Mesenchymal stem cell of Wharton's jelly (primary cell): Measurements from ENCODE around the gene WFDC2.

- CAGE, long polyA plus RNA, result no peak
Observed at GRCh38 chr20:44953128-44953738, 7.0 kb downstream of the TOMM34 start.

- CAGE, long polyA plus RNA, result no peak
Observed at GRCh38 chr20:45056349-45057292, 44.3 kb downstream of the KCNS1 start.

DNA sequence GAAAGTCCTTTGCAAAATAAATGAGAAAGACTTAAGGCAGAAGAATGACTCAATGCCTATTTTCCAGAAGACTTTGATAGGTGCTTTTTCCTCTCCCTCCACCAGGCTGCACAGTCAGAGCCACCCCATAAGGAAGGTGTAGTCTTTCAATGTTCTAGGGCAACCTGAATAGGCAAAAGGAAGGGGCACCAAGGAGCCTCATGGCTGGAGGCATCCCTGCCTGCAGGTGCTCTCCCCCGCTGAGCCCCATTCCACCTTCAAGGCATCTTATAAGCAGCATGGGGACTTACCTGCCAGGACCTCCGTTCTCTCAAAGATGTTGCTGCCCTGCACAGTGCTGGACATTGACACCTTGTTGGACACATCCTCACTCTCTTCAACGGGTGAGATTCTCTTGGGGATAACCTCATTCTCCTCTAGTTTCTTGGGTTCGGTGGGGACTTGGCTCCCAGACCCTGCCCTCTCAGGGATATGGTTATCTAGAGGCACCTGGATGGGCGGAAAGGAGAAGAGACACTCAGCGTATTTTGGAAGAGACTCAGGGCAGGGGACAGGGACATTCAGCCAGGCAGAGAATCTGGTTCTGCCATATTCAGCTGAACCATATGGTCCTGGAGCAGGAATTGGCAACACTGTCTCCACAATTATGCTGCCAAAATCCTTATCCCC is 18.0 kb downstream of the SDC4 start:
- CAGE, long polyA plus RNA, result no peak

GRCh38 chr20:45344127-45344614 is 4.1 kb downstream of the SDC4 start:
- CAGE, long polyA plus RNA, result no peak

GRCh38 chr20:45346035-45346727 is 2.0 kb downstream of the SDC4 start:
- CAGE, long polyA plus RNA, result no peak

DNA sequence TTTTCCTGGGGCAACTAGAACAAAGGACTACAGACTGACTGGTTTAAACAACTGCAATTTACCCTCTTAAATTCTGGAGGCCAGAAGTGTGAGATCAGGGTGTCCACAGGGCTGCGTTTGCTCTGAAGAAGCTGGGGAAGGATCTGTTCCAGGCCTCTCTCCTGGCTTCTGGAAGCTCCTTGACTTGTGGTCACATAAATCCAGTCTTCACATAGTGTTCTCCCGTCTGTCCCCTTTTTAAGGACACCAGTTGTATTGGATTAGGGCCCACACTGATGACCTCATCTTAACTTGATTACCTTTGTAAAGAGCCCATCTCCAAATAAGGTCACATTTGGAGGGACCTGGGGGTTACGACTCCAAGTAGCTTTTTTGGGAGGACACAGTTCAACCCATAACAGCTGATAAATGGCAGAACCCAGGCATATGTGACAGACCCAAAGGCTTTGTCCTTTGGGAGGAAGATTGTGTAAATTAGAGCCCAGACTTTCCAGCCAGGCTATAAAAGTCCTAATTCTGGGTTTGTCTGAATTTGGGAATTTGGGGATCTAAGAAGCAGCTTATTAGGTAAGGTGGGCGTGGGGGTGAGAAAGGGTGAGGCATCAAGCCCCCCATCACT is 20.0 kb upstream of the WFDC2 start:
- CAGE, long polyA plus RNA, result no peak

GRCh38 chr20:45469215-45470074 is at the start of gene WFDC2:
TSS of gene WFDC2 (plus strand) at chr20:45469753.
- CAGE, long polyA plus RNA, result no peak

DNA sequence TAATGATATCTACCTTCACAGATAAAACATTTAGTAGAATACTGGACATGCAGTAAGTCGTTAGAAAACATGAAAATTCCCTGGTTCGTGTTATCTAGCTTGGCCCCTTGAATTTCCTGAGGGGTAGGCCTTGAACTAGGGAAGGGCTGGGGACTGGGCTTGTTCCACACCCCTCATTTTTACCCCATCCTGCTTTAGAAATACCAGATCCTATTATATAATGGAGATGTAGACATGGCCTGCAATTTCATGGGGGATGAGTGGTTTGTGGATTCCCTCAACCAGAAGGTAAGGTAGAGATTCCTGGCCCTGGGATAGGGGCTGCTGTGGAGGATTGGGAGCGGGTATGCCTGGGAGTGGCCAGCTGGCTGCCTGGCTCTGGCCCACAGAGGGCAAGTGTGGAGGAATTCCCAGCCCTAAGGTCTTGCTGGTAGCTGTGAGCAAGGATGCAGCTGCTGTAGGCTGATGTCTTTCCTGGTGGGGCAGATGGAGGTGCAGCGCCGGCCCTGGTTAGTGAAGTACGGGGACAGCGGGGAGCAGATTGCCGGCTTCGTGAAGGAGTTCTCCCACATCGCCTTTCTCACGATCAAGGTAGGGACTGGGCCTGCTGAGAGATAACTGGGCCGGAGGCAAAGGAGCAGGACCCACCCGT is 6.5 kb downstream of the CTSA start:
- CAGE, long polyA plus RNA, result no peak

DNA sequence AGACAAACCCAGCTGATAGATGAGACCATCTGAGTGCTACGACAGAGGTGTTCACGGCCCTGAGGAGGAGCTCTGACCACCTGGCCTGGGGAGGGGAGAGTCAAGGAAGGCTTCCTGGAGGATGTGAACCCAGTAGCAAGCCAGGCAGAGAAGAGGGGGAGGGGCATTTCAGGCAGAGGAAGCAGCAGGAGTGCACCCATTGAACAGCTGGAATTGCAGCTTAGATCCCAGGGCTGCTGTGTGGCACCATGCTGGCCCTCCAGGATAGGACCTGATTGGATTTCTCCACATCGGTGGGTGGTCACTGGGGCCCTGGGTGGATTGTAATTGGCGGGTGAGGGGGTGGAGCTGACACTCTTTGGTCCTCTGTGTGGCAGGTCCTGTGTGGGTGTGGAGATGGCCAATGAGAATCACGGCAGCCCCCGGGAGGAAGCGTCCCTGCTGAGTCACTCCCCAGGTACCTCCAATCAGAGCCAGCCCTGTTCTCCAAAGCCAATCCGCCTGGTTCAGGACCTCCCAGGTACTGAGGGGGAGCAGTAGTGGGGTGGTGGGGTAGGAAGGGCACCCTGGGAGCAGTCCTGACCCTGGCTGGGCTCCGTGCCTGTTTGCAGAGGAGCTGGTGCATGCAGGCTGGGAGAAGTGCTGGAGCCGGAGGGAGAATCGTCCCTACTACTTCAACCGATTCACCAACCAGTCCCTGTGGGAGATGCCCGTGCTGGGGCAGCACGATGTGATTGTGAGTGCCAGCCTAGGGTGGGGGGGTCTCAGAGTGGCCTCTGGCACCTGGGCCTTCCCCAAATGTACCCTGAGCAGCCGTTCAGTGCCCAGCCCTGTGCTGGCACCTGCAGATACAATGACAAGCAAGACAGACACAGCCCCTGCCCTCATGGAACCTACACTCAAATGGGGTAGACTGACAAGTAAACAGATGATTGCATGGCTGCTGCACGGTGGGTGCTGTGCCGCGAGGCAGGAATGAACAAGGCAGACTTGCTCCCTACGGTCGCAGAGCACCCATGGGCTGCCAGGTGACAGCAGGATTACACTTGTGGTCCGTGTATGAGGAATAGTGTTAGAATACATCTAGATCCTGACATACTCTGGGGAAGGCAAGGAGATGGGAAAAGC is 4.5 kb downstream of the PCIF1 start:
- CAGE, long polyA plus RNA, result no peak

GRCh38 chr20:45952914-45953271 is 18.4 kb downstream of the PCIF1 start:
- CAGE, long polyA plus RNA, result no peak

DNA sequence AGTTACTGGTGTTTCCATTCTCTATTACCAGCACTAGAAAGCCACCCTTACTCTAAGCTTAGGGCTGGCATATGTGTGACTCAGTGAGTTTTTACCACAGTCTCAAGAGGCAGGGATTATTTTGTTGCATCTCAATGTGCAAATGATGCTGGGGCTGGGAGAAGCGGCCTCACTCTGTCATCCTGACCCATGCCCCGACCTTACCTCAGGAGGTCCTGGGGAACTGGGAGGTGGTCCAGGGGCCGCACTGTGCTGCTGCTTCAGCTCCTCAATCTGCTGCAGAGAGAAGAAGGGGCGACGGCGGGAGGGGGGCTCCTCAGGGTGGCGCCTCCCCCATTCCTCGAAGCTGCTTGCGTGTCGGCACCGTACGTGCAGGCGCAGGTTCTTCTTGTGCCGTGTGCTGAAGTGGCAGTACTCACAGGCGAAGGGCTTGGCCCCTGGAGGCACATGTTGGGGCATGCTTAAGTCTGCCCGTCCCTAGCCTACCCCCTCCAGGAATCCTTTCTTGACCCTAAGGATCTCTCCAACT is 12.9 kb downstream of the ZNF335 start:
- CAGE, long polyA plus RNA, result no peak

DNA sequence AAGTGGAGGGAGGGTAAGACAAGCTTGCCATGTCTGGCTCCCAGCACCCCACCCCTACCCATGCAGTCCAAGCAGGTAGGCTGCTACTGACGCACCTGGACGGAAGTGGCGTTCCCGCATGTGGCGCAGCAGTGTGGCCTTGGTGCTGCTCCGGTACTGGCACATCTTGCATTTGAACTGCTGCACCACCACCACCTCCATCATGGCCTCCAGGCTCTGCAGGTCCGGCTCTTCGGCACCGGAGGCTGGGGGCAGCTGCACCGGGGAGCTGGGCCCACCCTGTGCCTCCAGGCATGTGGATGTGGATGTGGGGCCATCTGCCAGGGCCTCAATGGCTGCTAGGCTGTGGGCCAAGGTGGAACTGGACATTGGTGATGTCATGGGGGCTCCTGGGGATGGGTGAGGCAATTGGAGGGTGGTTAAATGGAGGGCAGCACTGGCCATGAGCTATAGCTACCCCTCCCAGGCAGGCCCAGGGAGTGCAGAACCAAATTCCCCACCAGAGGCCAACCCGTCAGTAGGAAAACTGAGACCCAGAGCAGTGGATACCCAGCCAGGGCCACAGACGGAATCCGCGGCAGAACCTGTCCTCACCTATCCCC is 4.3 kb downstream of the ZNF335 start:
- CAGE, long polyA plus RNA, result no peak

GRCh38 chr20:46118484-46118916 is 386 bp downstream of the CD40 start:
- CAGE, long polyA plus RNA, result no peak

DNA sequence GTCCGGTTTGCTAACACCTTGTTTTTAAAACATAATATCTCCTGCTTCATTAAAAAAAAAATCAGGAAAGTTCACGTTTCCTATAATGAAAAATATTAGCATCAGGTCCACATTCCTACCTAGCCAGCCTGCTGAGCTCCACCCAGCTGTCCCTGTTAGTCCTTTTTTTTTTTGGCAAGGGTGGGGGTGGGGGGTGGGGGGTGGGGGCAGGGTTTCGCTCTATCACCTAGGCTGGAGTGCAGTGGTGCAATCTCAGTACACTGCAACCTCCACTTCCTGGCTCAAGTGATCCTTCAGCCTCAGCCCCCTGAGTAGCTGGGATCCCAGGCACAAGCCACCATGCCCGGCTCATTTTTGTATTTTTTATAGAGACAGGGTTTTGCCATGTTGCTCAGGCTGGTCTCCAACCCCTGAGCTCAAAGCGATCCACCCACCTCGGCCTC is 7.5 kb upstream of the SLC2A10 start:
- CAGE, long polyA plus RNA, result no peak

DNA sequence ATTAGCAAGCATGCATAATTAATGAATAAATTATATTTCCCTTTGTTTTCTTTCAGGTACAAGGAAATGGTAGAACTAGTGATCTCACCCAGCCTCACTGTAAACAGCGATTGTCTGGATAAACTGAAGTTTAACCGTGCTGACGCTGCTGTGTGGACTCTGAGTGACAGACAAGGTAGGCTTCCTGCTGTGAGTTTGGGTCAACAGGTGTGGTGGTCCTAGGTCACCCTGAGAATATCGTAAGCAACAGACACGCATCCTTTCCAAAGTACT is 95.2 kb downstream of the EYA2 start:
- CAGE, long polyA plus RNA, result no peak

DNA sequence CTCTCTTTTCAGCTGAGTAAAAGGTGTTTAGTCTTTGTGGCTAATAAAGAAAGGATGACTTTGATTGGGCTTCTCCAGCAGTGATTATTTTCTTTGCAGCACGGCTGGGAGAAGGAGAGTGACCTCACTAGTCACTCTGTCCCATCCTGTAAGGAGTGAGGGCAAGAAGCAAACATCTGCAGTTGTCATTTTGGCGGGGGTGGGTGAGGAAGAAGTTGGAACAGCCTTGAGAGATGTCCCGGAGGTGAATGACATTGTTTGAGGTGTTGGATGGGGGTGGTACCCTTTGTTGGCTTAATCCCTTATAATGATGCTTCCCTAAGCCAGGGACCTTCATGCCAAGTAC is 223.6 kb downstream of the EYA2 start:
- CAGE, long polyA plus RNA, result no peak

GRCh38 chr20:47221207-47221545 is 135.3 kb downstream of the ZMYND8 start:
- CAGE, long polyA plus RNA, result no peak

- CAGE, long polyA plus RNA, result no peak
Observed at GRCh38 chr20:47351397-47352055, 5.0 kb downstream of the ZMYND8 start.

GRCh38 chr20:47353559-47354108 is 2.9 kb downstream of the ZMYND8 start:
- CAGE, long polyA plus RNA, result no peak

GRCh38 chr20:47354109-47354710 is 2.3 kb downstream of the ZMYND8 start:
- CAGE, long polyA plus RNA, result no peak